Cardiac ventricle fibroblast (primary cell): ENCODE measurements around a stretch of chr11.

DNA sequence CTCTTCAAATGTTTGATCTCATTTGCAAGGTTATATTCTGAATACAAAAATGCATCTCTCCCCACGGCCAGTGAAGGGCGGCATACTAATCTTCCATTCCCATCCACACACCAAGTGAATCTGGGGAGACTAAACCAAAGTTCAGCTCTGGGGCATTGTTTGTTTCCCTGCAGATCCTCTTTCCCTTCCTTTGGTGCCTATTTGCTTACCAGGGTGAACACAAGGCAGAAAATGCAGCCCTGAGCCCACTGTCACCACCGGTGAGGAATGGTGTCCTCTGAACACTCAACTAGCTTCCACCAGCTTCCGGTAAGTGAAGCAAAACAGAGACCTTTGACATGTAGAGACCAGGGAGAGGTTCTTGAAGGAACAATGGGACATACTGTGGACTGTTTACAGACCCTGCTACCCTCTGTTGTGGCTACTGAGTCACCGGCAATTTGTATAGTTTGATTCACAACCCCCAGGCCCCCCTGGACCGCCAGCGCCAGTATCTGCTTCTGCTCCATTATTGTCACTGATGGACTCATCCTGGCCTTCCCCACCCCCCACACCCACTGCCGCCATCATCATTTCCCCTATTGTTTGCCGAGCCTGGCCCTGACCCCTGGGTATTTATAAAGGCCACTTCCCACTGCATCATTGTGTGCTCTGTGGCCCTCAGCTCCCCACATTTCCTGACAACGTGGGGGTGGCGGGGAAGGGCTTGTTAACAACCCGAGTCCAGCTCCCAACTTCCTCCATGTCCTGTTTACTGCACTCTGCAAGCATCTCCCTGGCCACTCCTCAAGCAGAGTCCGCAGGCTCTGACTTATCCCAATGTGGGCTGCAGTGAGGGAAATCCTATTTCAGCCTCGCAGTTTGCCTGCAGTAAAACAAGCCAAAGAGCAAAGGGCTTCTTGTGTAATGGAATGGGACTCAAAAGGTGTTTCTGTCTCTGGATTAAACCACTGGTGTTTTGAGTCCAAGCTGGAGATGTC, 252.9 kb downstream of the ETS1 start:
- RAMPAGE, long total RNA = no peak

GRCh38 chr11:128341775-128342348, 245.5 kb downstream of the ETS1 start:
- RAMPAGE, long total RNA = no peak

DNA sequence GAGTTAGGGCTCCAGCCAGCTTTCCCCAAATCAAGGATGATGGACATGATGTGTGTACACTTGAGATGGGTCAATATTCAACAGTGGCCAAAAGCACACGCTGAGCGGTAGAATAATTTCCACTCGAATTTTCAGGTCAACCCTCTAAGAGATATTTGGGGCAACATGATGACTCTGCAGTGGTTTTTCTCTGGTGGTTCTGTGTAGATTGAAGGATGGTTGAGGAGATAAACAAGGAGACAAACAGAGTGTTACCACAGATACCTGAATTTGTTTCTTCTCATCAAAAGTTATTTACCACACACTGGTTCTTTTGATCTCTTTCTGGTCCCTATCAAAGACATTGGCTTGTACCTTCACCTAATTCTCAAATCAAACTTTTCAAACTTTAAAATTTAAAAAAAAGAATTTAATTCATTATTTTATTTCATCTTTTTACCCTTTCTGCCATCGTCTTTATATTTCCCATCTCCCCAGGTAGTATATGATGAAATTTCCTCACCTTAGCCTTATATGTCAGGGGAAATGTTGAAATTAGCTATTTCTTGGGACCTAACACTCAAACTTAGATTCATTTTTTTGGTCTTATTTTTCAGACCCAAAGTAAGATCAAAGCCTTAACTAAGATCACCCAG, 241.9 kb downstream of the ETS1 start:
- RAMPAGE, long total RNA = no peak

DNA sequence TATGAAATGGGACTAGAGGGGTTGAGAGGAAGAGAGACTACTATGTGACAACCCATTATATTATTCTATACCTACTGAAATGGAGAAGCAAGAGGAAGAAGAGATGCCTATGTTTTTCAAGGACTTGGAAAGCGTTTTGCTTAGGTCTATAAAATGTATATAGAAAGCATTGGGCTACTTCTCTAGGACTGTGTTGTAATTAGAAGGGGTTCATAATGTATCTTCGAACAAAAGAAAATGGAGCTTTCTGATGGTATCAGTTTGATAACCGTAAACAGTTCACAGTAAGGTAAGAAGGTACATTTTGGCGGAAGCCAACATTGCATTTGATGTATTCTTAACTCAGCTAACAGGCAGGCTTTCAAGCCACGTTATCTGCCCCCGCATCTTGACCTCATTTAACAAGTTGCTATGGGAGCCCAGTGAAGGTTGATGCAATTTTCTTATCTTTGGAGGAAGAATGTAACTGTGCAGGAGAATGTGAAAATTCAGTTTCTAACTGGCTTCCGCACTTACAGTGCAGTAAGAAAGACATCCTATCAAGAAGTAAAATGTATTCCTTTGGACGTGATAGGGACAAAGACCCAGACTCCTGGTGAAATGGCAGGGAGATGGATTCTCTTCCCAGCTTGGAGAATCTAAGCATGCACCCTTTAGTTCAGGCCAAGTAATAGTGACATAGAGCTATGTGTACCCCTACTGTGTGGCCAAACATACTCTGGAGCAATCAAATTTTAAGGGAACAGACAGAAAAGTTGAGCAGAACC, 110.6 kb downstream of the ETS1 start:
- RAMPAGE, long total RNA = no peak

GRCh38 chr11:128487943-128488617, 99.3 kb downstream of the ETS1 start:
- RAMPAGE, long total RNA = no peak

DNA sequence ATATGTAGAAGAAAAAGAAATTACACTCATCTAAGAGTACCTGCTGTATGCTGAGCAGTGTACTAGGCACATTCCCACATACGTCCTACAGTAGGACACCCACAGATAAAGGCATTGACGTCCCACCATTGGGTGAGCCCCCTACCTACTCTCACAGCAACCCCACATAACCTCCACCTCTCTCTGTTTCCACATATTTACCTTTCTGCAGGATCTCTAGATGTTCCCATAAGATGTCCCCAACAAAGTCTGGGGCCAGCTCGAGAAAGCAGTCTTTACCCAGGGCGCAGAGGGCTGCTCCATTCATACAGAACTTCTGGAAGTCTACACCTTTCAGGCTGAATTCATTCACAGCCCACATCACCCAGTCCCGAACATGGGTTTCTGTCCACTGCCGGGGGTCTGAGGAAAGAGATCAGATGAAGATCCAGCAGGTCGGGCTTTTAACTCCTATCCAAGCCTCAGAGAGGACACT, 98.2 kb downstream of the ETS1 start:
- RAMPAGE, long total RNA = no peak

DNA sequence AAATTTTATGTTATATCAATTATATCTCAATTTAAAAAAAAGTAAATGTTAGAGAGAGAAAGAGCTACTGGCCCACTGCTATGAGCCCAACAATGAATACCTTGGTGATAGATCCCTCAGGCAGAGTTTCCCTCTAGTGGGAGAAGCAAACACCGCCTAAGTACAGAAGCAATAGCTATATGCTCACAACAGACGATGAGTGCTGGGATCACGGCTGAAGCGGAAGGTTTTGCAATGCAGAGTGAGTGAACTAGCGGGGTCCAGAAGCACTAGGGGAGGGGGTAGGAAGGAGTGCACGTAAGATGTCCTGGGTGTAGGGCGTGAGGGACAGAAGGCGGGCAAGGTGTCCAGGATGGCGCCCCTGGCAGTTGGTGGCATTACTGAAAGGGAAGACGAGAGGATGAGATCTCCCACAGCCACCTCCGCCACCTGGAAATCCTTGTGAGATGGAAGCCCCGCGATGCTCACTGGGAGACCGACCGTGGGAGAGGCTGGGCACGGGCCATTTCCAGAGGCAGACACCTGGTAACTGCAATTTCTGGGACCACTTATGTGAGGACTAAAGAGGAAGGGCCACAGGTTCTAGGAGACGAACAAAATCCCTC, 81.0 kb downstream of the ETS1 start:
- RAMPAGE, long total RNA = no peak

- RAMPAGE, long total RNA = no peak
Measured at GRCh38 chr11:128513868-128514894, 73.2 kb downstream of the ETS1 start.

DNA sequence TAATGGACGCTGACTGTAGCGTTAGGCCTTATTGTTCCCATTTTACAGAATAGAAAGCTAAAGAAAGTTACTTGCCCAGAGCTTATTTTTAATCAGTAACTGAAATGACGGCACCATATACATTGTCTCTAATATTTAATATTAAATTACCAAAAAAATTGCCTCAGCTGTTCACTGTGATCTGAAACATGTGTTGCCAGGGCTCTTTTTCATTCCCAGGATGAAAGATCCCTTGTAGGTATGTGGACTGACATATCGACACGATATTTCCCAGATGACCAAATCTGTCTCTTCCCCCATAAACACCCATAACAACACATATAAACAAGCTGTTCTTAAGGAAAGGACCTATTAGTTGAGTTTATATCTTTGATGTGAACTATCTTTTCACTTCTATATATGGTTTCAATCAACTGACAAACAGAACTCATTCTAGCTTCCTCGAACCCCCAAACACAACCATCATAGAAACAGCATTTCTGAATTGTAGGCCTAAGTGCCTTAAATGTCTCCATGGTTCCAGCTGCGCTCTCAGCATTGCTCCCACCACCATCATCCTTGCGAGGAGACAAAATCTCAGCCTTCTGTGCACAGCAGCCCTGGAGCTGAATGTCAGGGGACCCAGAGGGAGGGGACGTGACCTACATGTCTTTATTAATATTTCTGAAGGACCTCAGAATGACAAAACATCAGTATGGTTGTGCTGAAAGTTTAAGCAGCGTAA, 67.1 kb downstream of the ETS1 start:
- RAMPAGE, long total RNA = no peak

DNA sequence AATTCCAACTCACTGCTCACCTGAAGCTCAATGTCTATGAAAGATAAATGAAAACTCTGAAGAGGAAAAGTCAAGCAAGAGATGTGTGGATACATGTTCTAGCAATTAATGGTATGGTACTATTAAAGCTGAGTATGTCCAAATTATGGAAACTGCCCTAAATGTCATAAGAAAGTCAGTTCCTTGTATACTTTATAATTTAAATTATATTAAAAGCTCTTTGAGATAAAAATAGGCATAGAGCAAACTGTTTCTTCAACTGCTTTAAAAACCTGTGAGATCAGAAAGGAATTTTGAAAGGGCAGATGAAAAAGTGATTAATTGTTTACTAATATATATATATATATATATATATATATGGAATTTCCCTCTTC, 43.4 kb downstream of the ETS1 start:
- RAMPAGE, long total RNA = no peak

DNA sequence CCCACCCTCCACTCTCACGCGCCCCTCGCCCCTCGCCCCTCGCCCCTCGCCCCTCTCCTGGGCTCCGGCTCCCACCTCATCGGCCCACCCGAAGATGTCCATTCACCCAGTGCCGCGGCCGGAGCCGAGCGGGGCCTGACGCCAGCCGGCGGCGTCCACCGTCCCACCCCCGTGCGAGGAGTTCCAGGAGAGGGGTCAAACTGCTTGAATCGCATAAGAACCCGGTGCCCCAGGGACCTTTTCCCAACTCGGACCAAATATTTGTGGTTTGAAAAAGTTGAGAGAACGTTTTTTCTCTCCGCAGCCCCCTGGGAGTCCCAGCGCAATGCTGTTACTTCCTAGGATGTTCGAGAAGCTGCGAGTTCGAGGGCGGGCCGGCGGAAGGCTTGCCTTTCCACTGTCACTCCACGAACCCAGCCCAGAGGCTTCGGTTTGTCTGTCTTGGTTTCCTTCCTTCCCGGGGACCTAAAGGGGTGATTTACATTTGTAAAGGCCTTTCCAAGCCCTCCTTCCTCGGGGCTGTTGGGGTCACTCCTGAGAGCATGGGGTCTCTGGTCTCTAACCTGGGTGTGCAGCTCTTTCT, 38.0 kb downstream of the ETS1 start:
- RAMPAGE, long total RNA = no peak

- RAMPAGE, long total RNA = no peak
Measured at GRCh38 chr11:128561133-128561415, 26.3 kb downstream of the ETS1 start.

GRCh38 chr11:128687208-128687881, 6.5 kb upstream of the FLI1 start:
- RAMPAGE, long total RNA = no peak

- RAMPAGE, long total RNA = no peak
Measured at GRCh38 chr11:128692574-128693201, 1.2 kb upstream of the FLI1 start.

- RAMPAGE, long total RNA = no peak
Measured at GRCh38 chr11:128715527-128716197, 21.8 kb downstream of the FLI1 start.

GRCh38 chr11:128717358-128717984, 23.6 kb downstream of the FLI1 start:
- RAMPAGE, long total RNA = no peak

- RAMPAGE, long total RNA = no peak
Measured at GRCh38 chr11:128904955-128905962, 14.1 kb downstream of the KCNJ5 start.

DNA sequence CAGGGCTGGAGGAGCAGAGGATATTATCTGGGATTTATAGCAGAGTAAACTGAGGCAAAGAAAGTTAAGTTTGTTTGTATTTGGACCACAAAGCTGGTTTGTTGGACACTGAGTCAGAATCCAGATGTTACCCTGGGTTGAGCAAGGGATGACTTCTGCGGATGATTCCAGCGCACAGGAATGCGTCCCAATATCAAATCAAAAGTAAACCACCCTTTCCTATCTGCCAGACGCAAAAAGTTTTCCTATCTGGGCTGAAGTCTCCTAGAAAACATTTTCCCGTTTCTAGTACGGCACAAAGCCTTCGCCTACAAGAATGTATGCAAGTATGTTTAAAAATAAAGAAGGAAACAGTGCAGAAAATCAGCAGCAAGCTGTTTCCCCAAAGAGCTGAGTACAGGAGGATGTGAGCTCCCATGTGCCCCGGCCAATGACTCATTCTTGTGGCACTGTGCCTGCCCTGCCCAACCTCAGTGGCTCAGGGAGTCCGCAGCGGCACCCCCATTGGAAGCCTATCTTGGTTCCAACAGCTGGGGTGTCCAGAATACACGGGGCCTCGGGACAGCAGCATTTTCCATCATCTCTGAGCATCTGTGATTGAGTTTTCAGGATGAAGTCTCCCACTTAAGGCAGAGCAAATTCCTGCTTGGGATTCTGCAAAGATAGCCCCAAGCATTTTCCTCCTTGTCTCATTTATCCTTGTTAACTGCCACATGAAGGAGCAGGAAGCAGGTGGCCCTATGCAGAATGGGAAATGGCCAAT, 17.3 kb downstream of the KCNJ5 start:
- RAMPAGE, long total RNA = no peak

- RAMPAGE, long total RNA = no peak
Measured at GRCh38 chr11:129012742-129013429, 70.2 kb upstream of the TP53AIP1 start.

DNA sequence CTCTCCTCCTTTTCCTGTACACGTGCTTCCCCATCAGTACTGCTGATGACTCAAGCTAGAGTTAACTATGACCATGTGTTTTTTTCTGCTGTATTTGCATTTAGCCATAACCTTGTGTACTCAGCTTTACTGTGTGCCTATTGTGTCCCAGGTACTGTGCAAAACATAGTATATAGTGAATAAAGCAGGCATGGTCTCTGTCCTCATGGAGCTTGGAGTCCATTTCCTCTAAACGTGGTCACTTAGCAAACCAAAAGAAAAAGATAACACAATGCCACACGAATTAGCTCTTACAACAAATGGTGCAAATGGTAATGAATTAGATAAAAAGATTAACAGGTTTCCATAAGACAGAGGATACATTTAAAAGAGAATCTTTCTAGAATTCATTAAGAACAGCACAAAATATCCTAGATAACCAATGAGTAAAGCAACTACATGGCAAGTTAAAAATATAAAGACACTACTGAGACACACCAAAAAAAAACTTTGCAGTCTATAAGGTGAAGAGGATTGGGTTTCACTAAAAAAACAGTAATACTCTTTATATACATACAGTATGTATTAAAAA, 56.7 kb upstream of the ARHGAP32 start:
- RAMPAGE, long total RNA = no peak